Fibroblast of villous mesenchyme (primary cell): ENCODE results near the genes LTC4S, MRNIP and MAPK9.

DNA sequence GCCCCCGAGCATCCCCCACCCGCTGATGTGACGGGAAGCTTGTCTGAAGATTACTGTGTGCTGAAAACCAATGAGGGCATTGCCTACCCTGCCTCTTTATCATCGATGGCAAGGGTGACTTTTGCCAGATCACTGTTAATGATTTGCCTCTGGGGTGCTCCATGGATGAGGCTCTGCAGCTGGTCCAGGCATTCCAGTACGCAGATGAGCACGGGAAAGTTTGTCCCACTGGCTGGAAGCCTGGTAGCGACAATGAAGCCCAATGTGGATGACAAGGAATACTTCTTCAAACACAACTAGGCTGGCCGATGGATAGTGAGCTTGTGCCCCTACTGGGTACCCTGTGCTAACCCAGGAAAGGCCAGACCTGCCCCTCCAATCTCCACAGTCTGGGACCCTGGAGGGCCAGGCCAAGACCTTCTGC, 22.1 kb downstream of the RUFY1 start:
- CAGE, long polyA plus RNA, result no peak

GRCh38 chr5:179761694-179763007, 29.5 kb downstream of the MAML1 start:
- CAGE, long polyA plus RNA, result no peak

DNA sequence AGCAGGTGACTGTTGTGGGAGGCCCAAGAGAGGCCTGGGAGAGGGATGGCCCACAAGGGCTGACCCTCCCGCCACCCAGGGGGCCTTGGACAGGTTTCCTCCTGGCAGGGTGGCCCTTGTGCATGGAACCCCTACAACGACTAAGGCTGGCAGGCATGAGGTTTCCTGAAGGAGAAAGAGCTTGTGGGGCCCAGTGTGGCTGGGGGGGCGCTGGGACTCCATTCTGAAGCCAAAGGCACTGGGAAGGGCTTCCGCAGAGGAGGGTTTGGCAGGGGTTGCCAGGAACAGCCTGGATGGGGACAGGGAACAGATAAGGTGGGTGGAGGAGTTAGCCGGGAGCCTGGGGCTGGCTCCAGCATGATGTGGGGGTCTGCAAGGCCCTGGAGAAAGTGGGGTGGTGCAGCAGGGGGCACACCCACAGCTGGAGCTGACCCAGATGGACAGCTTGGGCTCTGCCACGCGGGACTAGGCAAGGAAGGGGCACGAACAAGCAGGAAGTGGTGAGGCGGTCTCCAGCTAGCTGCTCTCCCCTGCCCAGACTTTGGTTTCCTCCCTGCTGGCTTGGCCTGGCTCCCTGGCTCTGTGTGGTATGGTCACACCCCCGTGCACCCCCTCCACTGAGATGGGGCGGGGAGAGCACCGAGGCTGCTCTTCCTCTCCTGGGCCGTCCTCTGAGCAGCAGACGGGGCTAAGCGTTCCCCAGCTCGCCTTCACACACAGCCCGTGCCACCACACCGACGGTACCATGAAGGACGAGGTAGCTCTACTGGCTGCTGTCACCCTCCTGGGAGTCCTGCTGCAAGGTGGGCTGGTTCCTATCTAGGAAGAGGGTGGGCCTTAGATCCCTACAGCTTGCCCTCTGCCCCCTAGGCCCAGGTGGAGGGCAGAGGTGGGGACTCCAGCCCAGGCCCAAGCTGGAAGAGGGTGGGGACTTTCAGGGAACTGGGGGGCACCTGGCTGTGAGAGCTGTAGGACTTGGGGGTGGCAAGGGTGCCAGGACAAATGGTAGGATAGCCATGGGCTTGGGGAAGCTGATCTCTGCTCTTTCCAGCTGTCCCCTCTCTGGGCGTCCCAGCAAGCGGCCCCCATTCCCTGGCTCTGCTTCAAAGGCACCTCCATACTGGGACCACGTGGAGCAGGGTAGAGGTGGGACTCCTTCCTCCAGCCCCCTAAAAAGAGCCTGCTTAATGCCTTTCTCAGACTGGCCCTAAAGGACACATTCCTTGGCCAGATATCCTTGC, at the start of gene LTC4S:
Gene LTC4S, plus strand, starts transcription at position 651 of the 1,241 bp plus-strand sequence.
- CAGE, long polyA plus RNA, result no peak

GRCh38 chr5:179796450-179796867, 2.7 kb downstream of the LTC4S start:
- CAGE, long polyA plus RNA, result no peak

- CAGE, long polyA plus RNA, result no peak
Observed at GRCh38 chr5:179803571-179804355, 2.9 kb downstream of the MGAT4B start.

GRCh38 chr5:179805592-179806148, 996 bp downstream of the MGAT4B start:
- CAGE, long polyA plus RNA, result no peak

GRCh38 chr5:179858719-179859632, at the start of gene MRNIP:
Gene MRNIP (minus strand): TSS chr5:179858817.
- CAGE, long polyA plus RNA, result no peak

DNA sequence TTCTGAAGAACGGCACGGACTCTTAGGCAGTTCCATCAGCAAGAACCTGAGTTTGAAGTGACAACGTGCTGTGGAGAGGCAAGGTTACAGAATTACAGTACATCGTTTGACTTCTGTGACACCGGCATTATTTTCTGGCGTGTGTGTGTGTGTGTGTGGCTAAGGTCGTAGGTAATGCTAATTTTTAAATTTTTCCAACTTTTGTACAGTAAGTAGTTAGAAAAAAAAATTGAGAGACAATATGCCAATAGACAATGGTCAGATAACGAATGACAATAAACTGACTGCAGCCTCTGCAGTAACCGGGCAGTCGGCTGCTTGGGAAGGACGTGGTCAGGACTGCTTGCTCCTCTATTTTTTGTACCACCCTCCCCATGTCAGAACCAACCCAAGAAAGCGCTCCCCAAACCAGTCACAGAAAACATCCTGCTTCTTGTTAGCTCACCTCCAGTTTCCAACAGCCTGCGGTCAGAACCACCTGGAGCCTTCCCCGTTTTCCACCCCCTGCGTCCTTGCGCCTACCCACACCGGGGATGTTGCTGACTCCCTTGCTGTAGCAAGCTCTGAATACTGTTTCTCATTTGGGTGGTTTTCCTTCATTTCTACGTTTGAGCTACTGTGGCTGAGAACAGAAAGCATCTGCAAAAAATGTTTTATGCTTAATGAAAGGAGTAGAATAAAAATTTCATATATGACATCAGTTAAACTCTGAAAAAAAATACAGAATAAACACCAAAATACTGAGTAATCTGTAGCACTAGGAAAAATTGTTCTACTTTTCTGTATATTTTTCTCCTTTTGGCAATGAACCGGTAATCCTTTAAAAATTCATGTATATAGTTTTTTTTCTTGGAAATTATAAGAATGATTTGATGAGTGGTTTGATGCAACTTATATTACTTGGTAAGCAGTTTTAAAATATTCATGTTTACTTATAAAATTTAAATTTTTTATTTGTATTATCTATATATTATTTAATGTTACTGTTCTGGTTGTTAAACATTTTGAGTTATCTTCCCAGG, 1.8 kb upstream of the MRNIP start:
- CAGE, long polyA plus RNA, result no peak

DNA sequence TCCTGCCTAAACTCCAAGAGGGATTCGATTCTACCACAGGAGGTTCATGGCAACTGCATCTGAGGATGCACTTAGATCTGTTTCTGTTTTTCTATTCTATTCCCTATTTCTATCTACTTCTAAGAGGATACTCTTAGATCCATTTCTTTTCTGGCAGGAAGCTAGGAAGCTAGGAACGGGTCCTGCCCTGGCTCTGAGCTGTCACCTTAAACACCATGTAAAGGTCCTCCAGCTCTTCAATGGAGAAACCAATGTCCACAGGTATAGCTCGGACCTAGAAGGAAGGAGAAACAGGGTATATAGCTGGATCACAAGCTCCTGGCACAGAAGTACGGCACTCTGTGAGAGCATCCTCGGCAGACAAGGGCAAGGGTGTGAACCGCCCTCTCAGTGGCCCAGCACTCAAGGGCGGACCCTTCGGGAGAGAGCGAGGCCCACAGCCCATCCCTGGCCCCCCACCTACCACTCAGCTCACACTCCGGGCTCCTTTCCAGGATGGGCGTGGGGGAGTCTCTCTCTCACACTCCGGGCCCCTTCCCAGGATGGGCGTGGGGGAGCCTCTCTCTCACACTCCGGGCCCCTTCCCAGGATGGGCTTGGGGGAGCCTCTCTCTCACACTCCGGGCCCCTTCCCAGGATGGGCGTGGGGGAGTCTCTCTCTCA, 12.8 kb upstream of the MRNIP start:
- CAGE, long polyA plus RNA, result no peak

GRCh38 chr5:179913849-179914720, 6.4 kb upstream of the TBC1D9B start:
- CAGE, long polyA plus RNA, result no peak

DNA sequence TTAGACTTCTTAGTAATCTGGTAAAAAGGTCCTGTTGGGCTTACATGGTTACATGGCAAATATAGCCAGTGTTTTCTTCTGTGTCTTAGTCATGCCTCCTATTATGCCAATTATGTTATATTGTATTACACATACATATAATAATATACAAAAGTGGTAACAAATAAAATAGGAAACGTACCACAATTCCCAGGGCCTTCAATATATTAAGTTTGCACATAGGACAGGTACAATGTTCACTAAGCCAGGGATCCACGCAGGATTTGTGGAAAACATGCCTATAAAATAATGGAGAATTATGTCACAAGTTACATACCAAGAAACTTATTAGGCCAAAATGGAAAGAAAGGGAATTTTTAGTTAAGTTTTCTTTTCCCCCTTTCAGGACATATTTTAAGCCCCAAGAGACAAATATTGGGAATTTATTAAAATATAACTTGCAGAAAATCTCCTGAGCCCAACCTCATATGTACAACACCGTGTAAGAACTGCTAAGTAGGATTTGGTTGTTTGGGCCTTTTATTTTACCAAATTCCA, 62.6 kb upstream of the TBC1D9B start:
- CAGE, long polyA plus RNA, result no peak

- CAGE, long polyA plus RNA, result no peak
Observed at GRCh38 chr5:180007432-180007957, 64.1 kb downstream of the RNF130 start.

DNA sequence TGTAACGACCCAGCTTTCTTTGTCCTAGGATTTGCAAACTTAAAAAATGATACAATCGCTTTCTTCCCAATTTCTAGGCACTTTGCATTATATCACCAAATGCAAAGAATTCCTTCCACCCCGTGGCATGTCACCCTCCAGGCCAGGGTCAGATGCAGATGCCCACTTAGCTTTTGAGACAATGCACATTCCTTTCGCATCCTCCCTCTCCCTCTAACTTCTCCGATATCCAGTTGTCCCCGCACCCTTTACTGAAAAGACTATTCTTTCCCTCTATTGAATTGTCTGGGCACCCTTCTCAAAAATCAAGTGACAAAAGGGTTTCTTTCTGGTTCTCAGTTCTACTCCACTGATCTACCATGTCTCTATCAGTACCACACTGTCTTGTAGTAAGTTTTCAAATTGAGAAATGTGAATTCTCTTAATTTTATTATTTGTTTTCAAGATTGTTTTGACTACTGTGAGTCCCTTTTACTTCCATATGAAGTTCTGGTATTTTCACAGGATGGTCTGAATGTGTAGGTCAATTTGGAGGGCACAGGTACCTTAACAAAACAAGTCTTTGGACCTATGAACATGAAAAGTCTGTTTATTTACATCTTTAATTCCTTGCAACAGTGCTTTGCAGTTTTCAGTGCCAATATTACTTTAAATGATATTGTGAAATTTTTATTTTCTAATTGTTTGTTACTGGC, 17.2 kb downstream of the RNF130 start:
- CAGE, long polyA plus RNA, result no peak

DNA sequence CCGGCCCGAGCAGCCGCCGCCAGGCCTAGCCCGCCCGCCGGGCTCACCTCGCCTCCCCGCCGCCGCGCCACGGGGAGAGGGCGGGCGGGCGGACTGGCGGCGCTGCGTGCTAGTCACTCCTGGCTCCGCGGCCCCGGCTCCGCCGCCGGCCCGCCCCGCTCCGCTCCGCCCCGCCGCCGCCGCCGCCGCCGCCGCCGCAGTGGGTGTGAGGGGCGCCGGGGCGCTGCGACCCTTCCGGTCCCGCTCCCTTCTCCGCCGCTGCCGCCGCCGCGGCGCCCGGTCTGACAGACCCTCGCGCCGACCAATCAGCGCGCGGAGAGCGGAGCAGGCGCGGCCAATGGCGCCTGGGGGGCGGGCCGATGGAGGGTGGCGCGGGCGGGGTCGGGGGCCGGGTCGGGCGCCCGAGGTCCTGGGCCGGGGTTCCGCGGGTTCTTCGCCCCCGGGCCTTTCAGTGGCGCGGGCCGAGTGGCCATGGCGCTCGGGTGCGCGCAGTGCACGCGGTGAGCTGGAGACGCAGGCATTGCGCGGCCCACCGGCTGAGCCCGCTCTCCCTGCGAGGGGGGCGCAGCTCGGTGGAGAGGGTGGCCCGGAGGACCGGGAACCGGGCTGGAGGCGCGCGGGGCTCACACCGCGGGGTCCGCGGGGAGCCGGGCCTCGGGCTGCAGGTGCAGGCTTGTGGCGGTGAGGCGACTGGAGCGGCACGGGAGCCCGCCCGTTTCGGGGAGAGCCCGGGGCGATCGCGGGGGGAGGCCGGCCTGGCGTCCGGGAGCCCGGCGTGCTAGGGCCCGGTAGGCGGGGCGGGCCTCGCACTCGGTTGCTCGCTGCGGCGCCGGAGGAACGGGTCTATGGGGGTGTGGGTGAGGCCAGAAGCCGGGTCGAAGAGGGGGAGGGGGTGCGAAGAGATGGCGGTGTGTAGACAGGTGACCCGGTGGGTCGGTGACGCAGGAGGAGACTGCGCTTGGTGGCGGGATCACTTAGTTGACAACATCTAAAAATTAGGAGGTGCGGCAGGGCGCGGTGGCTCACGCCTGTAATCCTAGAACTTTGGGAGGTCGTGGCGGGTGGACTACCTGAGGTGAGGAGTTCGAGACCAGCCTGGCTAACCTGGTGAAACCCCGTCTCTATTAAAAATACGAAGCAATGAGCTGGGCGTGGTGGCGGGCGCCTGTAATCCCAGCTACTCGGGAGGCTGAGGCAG, at the start of gene MAPK9:
Gene MAPK9, minus strand, starts transcription at position 283 of the 1,198 bp plus-strand sequence.
- CAGE, long polyA plus RNA, result no peak

- CAGE, long polyA plus RNA, result no peak
Observed at GRCh38 chr5:180300974-180301749, 9.3 kb upstream of the MAPK9 start.

DNA sequence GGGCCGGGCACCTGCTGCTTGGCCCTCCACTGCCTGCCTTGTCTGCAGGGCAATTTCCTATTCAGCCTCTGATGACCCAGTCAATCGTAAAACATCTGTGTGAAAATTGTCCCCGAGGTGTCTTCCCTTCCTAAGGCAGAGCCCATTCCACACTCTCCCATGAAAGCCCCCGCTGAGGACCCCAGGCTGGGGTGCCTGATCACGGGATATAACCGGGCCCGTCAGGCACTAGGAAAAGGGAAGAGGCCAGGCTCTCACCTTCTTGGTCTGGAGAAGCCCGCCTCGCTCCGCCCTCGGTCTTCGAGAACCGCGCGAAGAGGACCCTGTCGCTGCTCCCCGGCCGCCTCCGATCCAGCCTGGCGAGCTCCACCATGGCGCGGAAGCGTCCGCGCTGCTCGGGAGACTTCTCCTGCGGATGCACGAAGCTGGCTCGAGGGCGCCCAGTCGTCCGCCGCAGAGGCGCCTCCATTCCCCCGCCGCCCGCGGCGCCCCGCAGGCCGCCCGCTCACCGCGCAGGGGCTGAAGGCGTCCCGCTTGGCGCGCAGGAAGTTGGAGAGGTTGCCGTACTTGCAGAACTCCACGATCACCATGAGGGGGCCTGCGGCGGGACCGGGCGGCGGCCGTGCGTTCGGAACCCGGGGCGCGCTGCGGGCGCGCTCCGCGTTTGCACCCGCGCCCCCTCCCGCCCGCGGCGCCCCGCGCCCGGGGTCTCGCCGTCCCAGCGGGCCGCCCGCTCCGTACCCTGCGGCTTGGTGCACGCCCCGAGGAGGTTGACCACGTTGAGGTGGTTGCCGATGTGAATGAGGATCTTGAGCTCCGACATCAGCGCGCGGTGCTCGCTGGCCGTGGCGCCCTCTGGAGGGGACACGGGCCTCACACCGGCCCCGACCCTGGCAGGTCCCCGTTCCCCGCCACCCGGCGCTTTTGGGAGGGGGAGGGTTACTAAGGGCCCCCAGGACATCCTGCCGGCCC, 27.5 kb upstream of the SCGB3A1 start:
- CAGE, long polyA plus RNA, result no peak

DNA sequence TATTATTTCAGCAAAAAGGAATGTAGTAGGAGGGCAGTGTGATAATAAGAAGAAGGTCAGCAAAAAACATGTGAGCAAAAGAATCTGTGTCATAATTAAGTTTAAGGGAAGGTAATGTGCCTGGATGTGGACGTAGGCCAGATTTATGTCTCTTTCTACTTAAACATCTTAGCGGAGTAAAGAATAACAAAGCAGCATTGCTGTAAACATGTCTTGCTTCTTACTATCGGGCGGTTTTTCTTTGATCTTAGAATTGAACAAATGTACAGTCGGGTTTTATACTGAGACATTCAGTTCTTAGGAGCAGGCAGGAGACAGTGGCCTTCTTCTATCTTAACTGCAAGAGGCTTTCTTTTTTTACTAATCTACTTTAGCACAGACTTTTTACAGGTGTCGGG, 40.3 kb upstream of the FLT4 start:
- CAGE, long polyA plus RNA, result no peak

DNA sequence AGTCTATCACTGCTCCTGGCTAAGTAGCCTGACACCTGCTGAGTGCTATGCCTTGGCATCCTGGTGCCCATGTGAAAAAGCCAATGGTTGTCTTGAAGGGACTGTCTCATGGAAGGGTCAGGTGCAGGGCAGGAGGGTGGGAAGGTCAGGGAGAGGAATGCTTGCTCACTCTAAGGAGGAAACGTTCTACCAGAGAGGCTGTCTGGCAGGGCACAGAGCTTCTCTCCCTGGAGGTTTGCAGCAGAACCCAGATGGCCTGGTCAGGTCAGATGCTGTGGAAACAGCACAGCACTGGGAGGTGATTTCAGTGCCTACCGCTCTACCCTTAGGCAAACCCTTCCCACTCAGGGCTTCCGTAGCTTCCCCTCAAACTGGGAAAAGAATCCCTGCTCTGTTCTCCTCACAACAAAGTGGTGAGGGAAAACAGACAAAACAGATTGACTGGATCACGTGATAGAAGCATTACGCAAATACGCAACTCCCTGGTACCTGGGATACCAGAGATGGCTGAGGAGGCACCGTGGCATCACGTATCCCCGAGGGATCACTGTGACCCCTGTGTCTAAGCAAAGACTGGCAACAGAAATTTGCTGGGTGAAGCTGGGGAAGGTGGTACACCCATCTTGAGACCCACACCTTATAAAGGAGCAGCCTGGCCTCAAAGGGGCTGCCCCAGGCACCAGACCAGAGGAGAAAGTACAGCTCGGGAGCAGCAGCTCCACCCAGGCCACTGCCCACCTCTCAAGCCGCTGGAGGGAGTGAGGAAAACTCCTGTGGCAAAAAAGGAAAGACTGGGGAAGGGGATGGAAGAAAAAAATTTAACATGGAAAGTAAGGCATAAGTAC, 3.9 kb upstream of the MGAT1 start:
- CAGE, long polyA plus RNA, result no peak

GRCh38 chr5:180811412-180812213, 9.0 kb upstream of the MGAT1 start:
- CAGE, long polyA plus RNA, result no peak

DNA sequence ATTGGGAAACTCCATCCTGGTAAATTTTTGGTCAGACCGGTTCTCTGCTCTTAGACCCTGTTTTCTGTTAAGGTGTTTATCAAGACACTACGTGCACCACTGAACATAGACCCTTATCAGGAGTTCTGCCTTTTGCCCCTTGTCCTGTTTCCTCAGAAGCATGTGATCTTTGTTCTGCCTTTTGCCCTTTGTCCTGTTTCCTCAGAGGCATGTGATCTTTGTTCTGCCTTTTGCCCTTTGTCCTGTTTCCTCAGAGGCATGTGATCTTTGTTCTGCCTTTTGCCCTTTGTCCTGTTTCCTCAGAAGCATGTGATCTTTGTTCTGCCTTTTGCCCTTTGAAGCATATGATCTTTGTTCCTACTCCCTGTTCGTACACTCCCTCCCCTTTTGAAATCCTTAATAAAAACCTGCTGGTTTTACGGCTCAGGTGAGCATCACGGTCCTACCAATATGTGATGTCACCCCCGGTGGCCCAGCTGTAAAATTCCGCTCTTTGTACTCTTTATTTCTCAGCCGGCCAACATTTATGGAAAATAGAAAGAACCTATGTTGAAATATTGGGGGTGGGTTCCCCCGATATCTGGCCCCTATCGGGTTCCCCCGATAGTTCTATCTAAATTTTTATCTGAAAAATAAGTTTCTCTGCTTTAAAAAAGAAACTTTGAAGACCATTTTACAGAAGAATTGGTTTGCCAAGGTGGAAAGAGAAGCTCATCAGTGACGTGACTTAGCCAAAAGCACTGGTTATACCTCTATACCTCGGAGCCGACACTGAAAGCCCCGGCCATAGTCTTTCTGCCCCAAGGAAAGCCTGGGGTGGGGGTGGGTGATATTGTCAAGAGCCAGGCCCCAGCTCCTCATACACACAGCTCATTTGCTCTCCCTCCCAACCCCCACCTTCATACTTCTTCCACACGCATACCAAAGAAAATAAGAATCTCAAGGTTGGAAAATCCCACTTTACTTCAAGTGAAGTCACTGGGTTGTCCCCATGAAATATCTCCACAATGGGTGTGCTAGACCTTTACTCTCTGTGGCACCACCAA, 26.7 kb upstream of the MGAT1 start:
- CAGE, long polyA plus RNA, result no peak